ENCODE measurements around the genes APC and TMED7.

DNA sequence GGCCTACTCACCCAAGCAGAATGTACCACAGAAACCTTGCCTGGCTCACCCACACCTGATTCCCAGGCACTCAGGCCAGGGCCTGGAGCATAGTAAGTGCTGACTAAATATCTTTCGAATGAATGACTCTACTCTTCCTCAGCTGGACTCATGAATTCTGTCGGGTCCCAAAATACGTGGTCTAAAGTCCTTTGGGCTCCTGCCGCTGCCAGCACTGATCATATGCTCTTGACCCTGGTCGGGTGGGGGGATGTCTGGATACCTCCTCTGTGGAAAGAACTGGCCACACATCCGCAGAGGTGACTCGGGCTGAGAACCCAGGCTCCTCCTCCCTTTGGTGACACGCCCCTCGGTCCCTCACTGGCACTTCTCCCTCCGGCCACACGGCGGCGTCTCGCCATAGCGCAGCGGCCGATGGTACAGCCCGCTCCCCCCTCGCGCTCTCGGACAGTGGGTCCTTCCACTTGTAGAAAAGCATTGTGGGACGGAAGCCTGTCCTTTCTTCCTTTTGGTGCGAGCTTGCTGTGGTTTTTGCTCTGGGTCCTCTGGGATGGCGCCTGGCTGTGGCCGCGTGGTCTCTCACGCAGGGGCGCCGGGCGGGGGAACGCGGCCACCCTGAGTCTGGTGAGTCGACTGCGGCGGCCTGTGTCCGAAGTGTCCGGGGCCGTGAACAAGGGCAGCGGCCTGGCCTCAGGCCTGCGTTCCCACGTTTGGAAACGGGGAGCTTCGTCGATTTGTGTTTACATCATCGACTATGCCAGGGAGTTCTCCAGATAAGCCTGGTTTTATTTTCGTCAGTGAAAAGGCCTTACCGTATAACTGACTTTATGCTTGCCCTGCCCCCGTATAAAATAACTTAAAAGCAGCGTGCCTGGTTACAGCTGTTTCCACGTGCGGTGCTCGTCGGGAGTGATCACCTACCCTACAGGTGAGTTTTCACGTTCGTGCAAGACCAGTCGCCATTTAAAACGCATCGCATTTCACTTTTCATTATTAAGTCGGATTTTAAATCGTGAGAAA is 258.4 kb downstream of the EPB41L4A start:
- PRO-cap = bidirectional peak, plus-strand start at position 527 of the sequence, minus-strand start at position 443 of the sequence

- PRO-cap = no peak
These were observed 257.0 kb downstream of the EPB41L4A start for GRCh38 chr5:112162098-112162455.

DNA sequence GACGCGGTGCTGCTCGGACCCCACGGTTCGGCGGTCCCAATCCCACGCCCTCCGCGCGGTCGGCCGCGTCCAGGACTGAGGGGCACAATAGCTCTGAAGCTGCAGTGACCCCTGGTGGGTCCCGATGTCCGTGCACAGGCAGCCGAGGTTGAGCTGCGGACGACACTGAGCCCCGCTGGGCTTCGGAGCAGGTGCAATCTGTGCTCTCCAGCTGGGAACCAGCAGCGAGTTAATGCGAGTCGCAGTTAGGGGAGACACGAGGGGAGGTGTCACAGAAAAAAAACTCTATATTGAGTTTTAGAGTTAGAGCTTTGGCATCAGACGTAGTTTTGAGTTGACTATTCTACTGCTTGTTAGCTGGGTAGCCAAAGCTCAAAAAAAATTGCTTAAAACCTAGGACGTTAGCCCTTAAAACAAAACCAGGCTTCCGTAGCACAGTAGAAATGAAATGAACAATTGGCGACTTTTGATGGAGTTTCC is 1.3 kb upstream of the EPB41L4A start:
- PRO-cap = no peak

DNA sequence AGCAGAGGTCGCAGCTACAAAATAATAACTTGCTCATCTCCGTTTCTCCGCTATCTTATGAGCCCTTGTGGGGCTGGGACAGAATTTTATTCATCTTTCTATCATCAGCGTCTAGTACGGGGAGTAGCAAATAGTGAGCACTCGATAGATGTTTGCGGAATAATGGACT is 30.7 kb upstream of the APC start:
- PRO-cap = no peak

DNA sequence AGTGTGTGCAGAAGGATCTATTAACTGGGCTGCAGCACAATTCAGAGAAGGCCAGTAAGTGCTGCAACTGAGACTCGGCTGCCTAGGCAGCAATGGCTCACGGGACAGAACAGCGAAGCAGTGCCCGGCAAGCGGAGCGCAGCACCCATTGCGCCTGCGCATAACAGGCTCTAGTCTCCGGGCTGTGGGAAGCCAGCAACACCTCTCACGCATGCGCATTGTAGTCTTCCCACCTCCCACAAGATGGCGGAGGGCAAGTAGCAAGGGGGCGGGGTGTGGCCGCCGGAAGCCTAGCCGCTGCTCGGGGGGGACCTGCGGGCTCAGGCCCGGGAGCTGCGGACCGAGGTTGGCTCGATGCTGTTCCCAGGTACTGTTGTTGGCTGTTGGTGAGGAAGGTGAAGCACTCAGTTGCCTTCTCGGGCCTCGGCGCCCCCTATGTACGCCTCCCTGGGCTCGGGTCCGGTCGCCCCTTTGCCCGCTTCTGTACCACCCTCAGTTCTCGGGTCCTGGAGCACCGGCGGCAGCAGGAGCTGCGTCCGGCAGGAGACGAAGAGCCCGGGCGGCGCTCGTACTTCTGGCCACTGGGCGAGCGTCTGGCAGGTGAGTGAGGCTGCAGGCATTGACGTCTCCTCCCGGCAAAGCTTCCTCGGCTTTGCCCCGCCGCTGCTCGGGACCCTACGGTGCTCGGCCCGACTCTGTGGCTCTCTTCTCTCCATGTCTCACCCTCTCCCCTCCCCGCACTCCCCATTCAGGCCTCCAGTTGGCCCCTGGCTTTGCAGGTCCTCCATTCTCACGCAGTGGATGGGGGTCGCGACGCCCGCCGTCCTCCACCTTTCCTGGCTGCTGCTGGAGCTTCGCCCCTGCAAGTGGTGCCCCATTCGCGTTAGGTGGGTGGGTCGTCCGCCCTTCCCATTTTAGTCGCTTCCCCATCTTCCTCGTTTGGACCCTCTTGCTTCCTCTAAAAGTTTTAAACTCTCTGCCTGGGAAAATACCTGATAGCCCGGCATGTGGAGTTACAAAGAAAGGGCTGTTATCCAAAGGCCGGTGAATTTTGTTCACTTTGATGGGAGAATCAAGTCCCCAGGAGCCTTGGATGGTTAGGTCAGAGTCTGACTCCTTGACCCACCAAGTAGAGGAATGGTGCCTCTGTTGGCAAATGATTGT is 30.0 kb upstream of the APC start:
- PRO-cap = bidirectional peak, plus-strand start at position 293 of the sequence, minus-strand start at position 94 of the sequence; unidirectional peak, plus-strand start at position 495 of the sequence

- PRO-cap = bidirectional peak, plus-strand start at chr5:112737888, minus-strand start at chr5:112737760
These were observed at the start of gene APC for GRCh38 chr5:112737396-112738527. Gene APC (plus strand): TSS chr5:112737885.

GRCh38 chr5:112863542-112863920 is 2.4 kb downstream of the SRP19 start:
- PRO-cap = no peak

- PRO-cap = no peak
These were observed 3.2 kb downstream of the SRP19 start for GRCh38 chr5:112864143-112864790.

GRCh38 chr5:113101736-113102434 is 125.3 kb downstream of the DCP2 start:
- PRO-cap = no peak

GRCh38 chr5:113166792-113167400 is 190.3 kb downstream of the DCP2 start:
- PRO-cap = no peak

GRCh38 chr5:113691084-113691366 is 177.5 kb downstream of the YTHDC2 start:
- PRO-cap = no peak

DNA sequence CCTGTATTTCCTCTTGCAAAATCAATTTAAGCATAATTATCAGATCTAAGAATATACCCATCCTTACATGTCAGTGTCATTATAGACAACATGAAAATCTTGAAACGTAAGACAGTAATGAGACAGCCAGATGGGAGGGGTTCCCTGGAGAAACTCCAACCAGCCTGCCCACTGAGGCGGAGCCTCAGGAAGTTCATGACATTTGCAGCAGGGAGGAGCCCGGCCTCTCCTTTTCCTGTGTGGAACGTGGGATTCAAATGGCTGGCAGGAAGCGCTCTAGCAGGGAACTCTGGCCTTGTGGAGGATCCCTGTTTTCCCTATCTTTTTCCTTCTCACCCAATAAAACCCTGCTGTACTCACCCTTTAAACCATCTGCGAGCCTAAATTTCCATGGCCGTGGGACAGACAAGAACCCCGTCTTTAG is 176.6 kb upstream of the KCNN2 start:
- PRO-cap = no peak

DNA sequence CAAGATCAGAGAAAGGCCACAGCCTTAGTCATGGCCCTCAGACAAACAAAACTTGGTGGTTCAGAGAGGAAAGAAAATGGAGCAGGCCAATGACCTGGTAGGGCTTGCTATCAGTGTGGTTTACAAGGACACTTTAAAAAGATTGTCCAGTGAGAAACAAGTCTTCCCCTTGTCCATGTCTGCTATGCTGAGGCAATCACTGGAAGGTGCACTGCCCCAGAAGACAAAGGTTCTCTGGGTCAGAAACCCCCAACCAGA is 176.5 kb downstream of the TRIM36 start:
- PRO-cap = no peak

DNA sequence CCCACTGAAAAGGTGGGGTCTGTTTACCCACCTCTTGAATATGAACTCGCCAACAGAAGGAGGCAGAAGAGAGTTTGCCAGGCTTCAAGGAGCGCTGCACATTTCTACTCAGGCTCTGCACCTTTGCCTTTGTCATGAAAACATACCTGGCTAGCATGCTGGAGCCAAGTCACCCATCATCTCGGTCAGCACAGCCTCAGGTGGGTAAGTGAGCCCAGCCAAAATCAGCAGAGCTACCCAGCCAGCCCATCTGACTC is 157.8 kb downstream of the TRIM36 start:
- PRO-cap = no peak

- PRO-cap = no peak
These were observed 101.2 kb downstream of the TRIM36 start for GRCh38 chr5:115068480-115068855.

DNA sequence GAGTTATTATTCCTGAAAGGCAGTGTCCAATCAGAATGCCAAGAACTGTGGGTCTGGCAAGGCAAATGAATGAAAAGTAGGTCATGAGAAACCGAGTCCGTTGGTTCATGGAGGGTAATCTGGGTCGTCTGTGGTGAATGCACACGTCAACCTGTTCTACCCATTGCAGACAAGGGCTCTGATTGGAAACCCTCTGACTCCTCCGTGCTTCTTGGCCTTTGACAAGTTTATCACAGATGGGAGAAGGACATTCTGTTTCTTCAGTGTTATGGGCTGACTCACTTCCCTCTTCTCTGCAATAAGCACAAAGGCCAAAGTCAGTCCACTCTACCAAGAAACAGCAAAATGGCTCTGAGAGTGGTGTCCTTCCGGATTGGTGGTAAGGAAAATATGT is 89.4 kb downstream of the FEM1C start:
- PRO-cap = no peak

DNA sequence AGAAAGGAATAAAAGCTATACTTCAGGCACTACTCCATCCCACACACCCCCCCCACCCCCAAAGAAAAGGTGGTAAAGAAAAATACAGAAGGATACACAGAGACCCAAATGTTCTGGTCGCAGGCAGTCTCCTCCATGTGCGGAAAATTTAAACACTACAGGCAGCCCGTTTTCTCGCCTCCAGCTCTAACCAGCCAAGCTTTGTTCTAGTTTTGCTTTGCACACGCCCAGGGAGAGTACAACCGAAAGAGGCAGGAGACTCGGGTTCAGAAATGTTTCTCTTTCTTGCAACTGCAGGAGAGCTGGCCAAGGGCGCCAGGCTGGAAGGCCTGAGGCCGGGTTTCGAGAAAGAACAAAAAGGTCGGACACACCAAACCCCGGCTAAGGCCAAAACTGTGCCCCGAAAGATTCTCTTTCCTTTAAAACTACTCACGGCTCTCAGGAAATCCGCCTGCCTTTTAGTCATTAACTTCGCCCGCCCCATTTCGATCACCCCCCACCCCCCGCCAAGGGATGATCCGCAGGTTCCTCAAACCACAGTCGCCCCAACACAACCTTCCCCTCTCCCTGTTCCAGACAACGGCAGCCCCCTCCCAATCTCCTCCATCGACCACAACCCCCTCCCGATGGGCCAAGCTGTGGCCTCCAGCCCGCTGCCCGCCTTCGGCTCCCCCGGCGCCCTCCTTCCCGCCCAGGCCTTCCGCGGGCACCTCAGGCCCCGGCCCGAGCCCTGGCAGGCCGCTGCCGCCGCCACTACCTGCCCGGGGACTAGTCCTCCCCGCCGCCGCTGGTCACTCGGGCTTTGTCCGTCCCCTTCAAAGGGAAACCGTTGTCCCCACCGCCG is 587 bp downstream of the FEM1C start:
- PRO-cap = bidirectional peak, plus-strand start at position 296 of the sequence, minus-strand start at position 188 of the sequence; bidirectional peak, plus-strand start at position 537 of the sequence, minus-strand start at position 395 of the sequence

- PRO-cap = no peak
These were observed 10.9 kb downstream of the TMED7 start for GRCh38 chr5:115614790-115615516.

DNA sequence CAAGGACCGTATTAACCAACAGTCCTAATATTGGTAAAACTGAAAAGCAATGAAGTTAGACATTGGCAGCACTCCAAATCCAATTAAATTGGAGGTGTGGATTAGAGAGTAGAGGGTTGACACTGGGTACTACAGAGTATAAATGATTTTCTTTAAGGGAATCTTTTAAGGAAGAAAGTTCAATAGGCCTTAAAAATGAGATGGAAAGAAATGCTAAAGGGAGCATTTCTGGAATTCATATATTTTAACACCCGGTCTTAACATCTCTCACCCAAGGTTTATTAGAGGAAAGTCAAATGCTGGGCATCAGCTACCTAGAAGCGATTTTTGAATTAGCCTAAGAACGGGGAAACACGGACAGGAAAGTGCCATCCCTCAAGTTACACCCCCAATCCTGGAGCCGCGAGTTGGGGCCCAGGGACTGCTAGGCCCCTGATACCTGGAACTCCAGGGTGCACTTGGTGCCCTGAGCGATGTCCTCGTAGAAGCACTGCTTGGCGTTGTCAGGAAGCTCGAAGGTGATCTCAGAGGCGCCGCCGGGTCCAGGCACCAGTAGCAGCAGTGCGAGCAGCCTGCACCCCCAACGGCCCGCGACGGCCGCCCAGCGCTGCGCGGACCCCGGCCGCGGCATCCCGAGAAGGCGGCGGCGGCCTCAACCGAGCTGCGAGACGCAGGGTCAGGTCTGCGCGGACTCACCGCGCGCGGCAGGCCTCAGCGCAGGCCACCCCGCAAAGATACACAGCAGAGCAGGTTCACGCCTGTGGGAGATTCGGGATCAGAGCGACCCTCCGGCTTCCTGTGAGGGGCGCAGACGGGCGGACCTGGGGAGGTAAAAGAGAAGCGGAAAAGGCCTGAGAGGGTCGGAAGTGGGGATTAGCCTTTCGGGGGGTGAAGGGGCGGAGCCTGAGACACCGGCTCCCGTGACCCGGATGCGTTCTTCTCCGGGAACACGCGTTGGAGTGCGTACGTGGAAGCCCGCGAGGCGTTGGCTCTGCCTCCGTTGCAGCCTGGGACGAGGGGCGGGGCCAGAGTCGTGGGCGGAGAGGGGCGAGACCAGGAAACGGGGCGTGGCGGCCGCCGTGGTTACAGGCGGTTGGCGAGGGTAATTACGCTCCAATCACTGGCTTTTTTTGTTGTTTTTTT is at the start of gene TMED7:
TMED7 (minus strand) TSS at position 875 of the 1,143 bp plus-strand sequence.
- PRO-cap = bidirectional peak, plus-strand start outside the sequence, minus-strand start at position 961 of the sequence

DNA sequence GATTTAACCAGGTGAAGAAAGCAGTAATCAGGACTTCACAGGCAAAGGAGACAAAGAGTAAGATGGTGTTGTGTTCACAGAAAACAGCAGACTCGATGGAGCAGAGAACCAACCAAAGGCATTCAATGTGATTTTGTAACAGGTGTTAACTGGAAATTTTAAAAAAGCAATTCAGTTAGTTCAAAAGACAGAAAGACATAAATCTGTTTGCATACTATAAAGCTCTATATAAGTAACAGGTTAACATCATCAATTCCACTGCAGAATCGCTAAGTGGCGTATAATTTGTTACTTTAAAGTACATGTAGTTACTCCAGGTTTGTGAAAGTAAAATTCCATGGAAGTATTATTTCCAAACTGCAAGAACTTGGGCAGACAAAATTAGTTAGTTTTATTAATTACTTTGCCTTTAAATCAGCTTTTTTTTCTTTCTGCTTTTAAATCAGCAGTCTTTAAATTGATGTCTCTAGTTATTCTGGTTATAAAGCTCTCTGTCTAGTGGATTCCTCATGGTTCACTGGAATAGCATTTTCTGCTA is 7.2 kb downstream of the ATG12 start:
- PRO-cap = no peak